IMR-90 (cell line): ENCODE measurements around the gene SETD9.

DNA sequence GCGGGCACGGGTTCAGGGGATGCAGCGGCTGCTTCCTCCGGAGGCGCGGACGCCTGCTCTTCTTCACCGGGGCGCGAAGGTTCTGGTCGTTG is 189 bp downstream of the CCNO start:
- RRBS = 2% methylated on average over 8 of the region's 11 CpGs
CAGE:
- cytosol, long polyA plus RNA = no peak
- long polyA plus RNA = no peak
- nucleus, long polyA plus RNA = no peak

DNA sequence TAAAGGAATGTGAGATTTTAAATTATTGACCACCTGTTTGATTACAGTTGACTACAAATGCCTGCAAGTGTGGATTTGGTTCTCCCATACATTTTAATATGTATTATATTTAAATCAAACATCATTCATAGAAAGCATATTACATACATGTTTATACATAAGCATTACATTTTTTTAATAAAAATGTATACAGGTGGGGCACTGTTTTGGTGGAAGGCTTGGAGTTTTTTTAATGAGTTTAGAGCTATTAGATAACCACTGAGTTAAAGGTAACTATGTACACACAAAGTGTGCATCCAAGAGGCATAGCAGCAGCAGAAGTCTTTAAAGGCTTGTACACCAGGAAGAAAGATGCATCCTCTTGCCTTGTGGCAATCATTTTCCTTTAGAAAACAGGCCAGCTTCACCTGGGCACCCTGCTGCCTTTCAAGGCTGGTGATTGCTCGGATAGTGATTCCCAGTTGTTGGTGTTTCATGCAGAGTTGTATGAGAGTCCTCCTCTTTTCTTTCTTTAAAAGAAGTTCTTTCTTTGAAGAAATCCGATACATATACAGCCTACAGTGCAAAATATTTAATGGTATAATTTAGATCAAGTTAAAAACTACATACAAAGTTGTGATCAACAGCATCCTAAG is 109.9 kb downstream of the PLPP1 start:
- RRBS = no CpG with 5 or more reads among the region's 2 CpGs
CAGE:
- cytosol, long polyA plus RNA = start-site peak on the minus strand centred at position 527 of the sequence, 62 bp wide, 105 and 85 reads in 2 replicates
- long polyA plus RNA = no peak
- nucleus, long polyA plus RNA = no peak

- RRBS = no CpG with 5 or more reads among the region's 7 CpGs
CAGE:
- cytosol, long polyA plus RNA = start-site peak on the minus strand at chr5:55425880-55426017, 142 and 212 reads in 2 replicates
- long polyA plus RNA = no peak
- nucleus, long polyA plus RNA = no peak
Observed at GRCh38 chr5:55425597-55426304, 109.0 kb downstream of the PLPP1 start.

DNA sequence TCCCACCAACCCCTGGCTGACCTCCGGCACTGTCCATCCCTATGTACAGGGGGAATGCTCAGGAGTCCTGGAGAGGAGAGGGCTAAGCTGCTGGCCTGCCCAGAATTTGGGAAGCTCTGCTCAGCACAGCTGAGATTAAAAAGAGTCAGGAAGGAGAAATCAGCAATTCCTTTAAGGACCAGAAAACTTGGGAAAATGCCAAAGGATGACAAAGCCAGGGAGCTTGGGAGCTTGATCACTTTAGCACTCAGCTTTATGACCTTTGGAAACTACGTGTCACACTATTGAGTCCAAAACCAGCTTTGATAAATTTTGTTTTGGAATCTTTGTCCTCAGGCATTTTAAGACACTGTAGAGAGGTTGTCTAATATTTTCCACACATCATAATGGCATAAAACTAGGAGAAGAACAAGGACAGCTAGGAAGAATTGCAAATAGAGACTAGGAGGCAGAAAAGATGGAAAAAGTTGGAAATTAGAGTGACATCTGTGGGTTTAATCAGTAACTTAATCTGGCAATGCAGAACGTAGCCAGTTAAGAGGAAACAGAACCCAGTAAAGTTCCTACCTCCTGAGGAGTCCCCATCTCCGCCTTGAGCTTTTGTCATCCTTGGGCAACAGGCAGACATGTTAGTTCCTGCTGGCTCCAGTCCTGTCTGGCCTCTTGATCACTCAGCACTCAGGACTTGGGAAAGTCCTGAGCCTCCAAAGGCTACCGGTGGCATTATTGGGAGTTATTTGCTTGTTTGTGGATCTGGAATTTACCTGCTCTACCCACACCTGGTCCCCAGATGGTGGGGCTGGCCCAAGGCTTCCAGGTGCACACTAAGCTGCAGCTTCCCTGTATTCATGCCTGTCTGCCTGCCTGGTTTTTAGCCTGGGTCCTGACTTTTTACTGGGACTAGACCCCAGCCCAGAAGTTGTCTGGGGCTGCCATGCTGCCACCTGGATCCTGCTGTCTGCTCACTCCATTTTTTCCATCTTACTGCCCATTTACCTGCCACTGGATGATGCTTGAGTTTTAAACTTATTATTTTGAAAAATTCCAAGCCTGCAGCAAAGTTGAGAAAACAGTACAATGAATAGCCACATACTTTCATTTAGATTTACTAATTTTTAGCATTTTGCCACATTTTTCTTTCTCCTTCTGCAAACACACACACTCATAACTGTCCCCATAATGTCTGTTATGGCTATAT is 62.8 kb upstream of the PLPP1 start:
- RRBS = no CpG with 5 or more reads among the region's 5 CpGs
CAGE:
- cytosol, long polyA plus RNA = no peak
- long polyA plus RNA = no peak
- nucleus, long polyA plus RNA = no peak

- RRBS = no CpG with 5 or more reads among the region's 6 CpGs
CAGE:
- cytosol, long polyA plus RNA = no peak
- long polyA plus RNA = no peak
- nucleus, long polyA plus RNA = no peak
Observed at GRCh38 chr5:55691003-55692272, 20.7 kb downstream of the SLC38A9 start.

GRCh38 chr5:55973056-55973515 is 21.7 kb downstream of the IL6ST start:
- RRBS = no CpG with 5 or more reads among the region's 5 CpGs
CAGE:
- cytosol, long polyA plus RNA = no peak
- long polyA plus RNA = no peak
- nucleus, long polyA plus RNA = no peak

GRCh38 chr5:55993573-55994345 is 1.0 kb downstream of the IL6ST start:
- RRBS = no CpG with 5 or more reads among the region's 8 CpGs
CAGE:
- cytosol, long polyA plus RNA = no peak
- long polyA plus RNA = no peak
- nucleus, long polyA plus RNA = no peak

- RRBS = no CpG with 5 or more reads among the region's 3 CpGs
CAGE:
- cytosol, long polyA plus RNA = no peak
- long polyA plus RNA = no peak
- nucleus, long polyA plus RNA = no peak
Observed at GRCh38 chr5:55995918-55996318, 1.2 kb upstream of the IL6ST start.

DNA sequence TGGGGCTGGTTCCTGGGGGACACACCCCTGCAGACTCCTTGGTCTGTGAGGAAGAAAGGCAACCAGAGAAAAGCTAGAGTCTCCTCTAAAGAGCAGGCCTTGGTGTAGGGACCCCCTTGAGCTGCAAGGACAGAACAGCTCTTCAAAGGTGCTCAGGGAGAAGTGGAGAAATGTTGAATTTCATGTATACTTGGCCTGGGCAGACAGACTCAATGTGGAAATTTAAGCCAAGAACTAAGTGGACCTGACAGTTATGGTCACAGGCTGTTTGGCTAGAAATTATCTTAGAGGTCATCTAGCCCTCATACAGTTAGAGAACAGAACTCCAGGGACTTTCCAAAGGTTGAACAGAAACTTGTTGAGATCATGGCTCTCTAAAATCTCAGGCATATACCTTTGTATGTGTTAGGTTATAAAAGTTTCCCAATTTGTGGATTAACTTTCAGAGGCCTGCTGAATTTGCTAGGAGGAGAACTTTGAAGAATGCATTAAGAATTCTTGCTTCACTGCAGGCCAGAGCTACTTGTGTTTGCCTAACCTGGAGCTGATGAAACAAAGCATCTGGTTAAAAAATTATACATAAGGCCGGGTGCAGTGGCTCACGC is 35.1 kb upstream of the IL6ST start:
- RRBS = no CpG with 5 or more reads among the region's 2 CpGs
CAGE:
- cytosol, long polyA plus RNA = no peak
- long polyA plus RNA = no peak
- nucleus, long polyA plus RNA = no peak

GRCh38 chr5:56052986-56053260 is 58.2 kb upstream of the IL6ST start:
- RRBS = no CpG with 5 or more reads among the region's 1 CpG
CAGE:
- cytosol, long polyA plus RNA = no peak
- long polyA plus RNA = no peak
- nucleus, long polyA plus RNA = no peak

DNA sequence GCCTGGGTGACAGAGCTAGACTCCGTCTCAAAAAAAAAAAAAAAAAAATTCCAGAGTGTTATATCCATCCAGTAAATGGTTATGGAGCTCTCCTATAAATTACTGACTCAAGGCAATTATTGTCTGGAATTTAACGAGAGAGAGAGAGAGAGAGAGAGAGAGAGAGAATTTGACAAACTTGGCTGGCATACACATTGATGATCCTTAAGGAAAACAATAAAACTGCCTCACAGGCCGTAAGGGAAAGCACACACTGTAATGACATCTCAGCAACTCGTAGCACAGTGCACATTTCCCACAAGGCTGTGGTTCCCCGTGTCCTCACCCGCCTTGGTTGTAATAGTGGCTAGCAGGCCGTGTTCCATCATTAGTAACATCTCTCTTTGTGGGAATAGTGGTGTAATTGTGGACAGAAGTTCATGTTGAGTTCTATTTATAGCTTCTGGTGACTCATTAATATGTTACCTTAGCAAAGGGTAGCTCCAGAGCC is 63.4 kb upstream of the IL6ST start:
- RRBS = no CpG with 5 or more reads among the region's 7 CpGs
CAGE:
- cytosol, long polyA plus RNA = no peak
- long polyA plus RNA = no peak
- nucleus, long polyA plus RNA = no peak

DNA sequence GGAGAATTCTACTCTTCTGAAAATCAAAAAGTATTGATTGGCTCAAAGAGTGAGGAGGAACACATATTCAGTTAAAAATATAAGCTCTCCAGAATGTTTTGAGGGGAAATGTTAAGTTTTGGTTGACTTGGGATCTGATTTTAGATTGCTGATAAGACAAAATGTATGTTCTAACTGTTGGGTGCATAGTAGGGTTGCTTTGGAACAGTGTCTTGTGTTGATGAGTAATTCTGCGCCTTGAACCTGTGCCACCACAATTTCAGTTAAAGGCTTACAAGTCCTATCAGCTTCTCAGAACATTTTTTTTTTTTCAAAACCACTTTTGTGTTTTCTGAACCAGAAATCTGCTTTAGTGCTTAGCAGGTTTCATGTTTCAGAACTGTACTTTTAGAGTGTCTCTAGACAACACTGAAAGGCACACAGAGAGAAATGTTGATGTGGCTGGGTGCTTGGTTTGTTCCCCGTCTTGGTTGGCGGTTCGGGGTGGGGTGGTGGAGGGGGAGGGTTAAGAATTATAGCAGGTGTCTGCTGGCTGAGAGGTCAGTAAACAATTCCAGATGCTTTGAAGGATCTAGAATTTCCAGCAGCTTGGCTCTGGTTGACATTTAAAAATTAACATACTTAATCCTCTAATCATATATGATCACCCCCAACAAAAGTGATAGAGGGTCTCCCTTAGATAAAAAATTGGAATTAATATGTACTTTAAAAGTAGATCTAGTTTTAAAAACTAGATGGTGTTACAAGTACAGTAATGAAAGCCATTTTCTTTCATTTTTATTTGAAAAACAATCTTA is 84.6 kb downstream of the ANKRD55 start:
- RRBS = no CpG with 5 or more reads among the region's 4 CpGs
CAGE:
- cytosol, long polyA plus RNA = no peak
- long polyA plus RNA = no peak
- nucleus, long polyA plus RNA = no peak

DNA sequence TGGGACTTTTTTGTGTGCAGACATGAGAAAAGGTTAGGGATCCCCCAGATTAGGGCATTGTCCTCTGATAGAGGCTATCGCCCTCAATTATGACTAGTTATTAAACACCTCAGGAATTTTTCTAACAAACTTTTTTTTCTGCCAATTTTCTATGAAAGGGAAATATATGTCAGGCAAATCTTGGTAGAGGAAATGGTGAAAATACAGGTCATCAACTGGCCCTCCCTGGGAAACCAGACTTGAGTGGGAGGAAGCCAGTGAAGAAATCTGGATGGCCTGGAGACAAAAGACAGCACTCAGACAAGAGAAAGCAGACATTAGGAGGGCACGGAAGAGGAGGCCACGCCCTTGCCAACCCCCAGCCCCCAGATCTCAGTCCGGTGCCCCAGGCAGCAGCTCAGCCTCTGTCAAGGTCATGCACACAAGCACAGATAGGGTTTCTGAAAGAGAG is 85.9 kb upstream of the ANKRD55 start:
- RRBS = no CpG with 5 or more reads among the region's 4 CpGs
CAGE:
- cytosol, long polyA plus RNA = no peak
- long polyA plus RNA = no peak
- nucleus, long polyA plus RNA = no peak

DNA sequence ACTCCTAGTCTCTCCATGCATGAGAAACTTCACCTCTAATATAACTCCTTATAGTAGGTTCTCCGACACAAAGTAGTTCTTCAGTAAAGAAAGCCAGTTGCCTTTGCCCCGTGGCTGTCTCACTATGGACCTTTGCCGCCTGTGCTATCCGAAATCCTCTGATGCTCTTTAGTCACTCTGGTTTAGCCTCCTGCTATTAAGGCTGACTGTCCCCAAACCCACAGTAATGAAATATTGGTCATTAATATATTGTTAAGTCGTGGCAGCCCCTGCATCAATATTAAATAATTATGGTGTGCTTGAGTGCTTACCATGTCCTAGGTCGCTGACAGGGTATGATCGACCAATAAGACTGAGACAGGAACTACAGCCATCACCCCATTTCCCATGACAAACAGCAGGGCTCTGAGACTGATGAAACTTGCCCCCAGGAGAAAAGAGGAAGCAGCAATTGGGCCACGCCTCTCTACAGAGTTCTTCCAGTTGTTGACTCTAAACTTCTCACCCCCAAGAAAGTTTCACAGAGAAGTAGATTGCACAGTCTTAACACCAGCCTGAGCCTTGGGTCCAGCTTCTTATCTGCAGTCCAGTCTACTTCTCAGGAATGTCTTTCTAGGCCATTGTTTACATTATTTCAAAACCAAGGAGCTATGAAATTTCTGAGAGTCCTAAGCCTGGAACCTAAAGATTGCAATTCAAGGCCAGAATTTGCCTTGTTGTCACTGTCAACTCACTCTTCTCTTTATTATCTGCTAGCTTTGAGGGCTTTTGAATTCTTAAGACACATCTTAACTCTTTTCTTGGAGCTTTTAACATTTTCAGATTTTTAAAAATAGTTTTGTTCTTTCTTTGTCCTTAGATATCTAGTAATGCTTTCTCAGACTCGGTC is 182.2 kb upstream of the ANKRD55 start:
- RRBS = no CpG with 5 or more reads among the region's 9 CpGs
CAGE:
- cytosol, long polyA plus RNA = no peak
- long polyA plus RNA = no peak
- nucleus, long polyA plus RNA = no peak

- RRBS = no CpG with 5 or more reads among the region's 9 CpGs
CAGE:
- cytosol, long polyA plus RNA = no peak
- long polyA plus RNA = no peak
- nucleus, long polyA plus RNA = no peak
Observed at GRCh38 chr5:56504887-56505210, 271.7 kb upstream of the ANKRD55 start.

DNA sequence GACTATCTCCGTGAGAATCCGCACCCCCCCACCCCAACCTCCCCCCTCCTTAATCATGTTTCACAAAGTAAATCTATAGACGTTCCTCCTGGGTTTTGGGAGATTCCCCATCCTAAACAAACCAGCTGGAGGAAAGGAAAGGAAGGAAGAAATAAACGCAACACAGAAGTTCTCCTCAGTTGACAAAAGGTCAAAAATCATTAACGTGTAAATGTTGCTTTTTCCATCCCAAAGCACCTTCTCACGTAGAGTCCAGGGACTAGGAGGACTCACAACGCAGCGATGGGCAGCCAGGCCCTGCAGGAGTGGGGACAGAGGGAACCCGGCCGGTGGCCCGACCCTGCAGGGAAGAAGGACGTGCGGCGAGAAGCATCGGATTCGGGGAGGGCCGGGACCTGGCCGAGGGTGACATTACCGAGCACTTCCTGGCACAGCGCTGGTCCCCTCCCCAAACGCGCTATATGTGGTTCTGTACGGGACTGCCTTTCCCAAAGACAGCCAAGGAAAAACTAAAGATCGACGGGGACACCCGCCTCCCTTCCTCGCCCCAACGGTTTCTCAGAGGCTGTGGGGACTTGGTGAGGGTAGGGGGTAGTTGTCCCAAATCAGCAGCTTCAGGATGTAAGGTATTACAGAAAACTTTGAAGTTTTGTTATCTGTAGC is 1.1 kb upstream of the MAP3K1 start:
- RRBS = 29% methylated on average over 8 of the region's 28 CpGs
CAGE:
- cytosol, long polyA plus RNA = no peak
- long polyA plus RNA = no peak
- nucleus, long polyA plus RNA = no peak

GRCh38 chr5:56908982-56909687 is at the start of gene SETD9:
TSS of gene SETD9 (plus strand) at chr5:56909596.
- RRBS = 5% methylated on average over 16 of the region's 58 CpGs
CAGE:
- cytosol, long polyA plus RNA = no peak
- long polyA plus RNA = no peak
- nucleus, long polyA plus RNA = no peak

GRCh38 chr5:56950381-56951158 is 1.4 kb downstream of the MIER3 start:
- RRBS = 2% methylated on average over 24 of the region's 39 CpGs
CAGE:
- cytosol, long polyA plus RNA = no peak
- long polyA plus RNA = no peak
- nucleus, long polyA plus RNA = no peak

- RRBS = no CpG with 5 or more reads among the region's 12 CpGs
CAGE:
- cytosol, long polyA plus RNA = no peak
- long polyA plus RNA = no peak
- nucleus, long polyA plus RNA = no peak
Observed at GRCh38 chr5:57171788-57172239, 2.0 kb upstream of the GPBP1 start.

DNA sequence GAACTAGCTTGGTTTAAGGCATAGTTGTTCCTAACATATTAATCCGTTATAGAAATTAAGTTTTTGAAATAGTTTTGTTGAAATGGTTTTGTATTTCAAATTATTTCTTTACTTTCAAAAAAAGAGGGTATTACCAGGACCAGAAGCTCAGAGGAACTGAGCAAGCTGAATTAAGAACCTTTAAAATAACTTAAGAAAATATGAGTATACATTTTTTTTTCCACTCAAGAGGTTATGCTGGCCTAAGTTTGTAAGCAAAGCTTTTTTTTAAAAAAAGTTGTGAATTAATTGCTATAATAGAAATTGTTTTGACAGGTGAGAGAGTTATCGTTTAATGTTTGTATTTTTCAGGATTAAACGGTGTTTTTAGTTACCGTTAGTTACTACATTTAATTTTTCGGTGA is 3.1 kb downstream of the GPBP1 start:
- RRBS = no CpG with 5 or more reads among the region's 5 CpGs
CAGE:
- cytosol, long polyA plus RNA = no peak
- long polyA plus RNA = no peak
- nucleus, long polyA plus RNA = no peak